ENCODE measurements around a stretch of chr12.

- PRO-cap: no peak
These were observed 16.5 kb downstream of the LRTM2 start for GRCh38 chr12:1836639-1837443.

- PRO-cap: no peak
These were observed 2.5 kb upstream of the CACNA2D4 start for GRCh38 chr12:1920816-1921440.

GRCh38 chr12:1970194-1970895, 33.9 kb downstream of the DCP1B start:
- PRO-cap: no peak

DNA sequence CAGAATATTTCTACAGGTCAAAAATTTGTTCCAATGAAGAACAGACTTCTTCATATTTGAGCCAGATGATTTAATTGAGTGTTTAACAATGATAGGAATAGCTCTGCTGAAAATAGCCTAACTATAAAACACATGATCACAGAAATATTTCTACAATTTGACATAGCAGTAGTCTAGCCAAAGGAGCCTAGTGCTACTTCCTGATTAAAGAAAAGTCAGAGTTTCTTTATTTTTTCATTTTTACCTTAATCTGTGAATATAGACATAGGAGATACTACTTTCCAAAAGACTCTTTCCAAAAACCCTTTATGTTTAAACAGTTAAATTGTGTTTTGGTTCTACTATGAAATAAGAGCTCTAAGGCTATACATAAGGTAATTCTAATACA, 29.4 kb downstream of the DCP1B start:
- PRO-cap: no peak

DNA sequence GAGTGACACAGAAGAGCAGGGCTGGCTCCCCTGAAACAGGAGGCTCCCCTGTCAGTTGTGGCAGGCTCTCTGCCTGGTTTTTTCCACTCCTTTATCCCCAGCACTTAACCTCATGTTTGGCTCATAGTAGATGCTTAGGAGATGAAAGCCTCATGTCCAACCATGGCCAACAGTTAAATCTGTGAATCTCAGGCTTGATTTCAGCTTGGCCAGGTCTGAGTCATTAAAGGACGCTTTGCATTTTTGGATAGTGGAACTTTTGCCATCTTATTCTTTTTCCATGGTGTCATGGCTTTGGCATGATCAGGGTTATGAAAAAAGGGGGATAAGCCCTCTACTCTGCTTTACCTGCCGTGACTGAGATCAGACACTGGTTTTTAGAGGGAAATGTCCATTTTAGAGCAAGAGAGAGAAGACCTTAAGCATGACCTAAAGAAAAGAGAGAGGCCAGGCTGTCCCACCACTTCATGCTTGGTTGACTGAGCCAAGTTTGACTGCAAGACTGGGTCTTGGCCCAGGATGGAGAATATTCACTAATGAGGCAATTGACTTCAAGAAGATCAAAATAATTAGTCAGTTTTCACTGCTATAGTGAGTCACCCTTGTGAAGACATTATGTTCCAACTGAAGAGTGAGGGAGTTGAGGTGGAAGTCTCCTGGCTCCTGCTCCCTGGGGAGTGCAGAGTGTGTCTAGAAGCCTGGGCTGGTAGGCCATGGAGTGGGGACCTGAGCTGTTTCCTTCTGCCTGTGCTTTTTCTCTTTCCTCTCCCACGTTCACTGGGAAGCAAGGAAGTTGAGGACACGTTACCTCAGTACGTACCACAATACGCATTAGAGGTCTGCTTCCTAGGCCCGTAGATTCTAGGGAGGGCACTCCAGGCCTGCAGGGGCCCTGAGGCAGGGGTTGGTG, 117.4 kb downstream of the CACNA1C start:
- PRO-cap: no peak

DNA sequence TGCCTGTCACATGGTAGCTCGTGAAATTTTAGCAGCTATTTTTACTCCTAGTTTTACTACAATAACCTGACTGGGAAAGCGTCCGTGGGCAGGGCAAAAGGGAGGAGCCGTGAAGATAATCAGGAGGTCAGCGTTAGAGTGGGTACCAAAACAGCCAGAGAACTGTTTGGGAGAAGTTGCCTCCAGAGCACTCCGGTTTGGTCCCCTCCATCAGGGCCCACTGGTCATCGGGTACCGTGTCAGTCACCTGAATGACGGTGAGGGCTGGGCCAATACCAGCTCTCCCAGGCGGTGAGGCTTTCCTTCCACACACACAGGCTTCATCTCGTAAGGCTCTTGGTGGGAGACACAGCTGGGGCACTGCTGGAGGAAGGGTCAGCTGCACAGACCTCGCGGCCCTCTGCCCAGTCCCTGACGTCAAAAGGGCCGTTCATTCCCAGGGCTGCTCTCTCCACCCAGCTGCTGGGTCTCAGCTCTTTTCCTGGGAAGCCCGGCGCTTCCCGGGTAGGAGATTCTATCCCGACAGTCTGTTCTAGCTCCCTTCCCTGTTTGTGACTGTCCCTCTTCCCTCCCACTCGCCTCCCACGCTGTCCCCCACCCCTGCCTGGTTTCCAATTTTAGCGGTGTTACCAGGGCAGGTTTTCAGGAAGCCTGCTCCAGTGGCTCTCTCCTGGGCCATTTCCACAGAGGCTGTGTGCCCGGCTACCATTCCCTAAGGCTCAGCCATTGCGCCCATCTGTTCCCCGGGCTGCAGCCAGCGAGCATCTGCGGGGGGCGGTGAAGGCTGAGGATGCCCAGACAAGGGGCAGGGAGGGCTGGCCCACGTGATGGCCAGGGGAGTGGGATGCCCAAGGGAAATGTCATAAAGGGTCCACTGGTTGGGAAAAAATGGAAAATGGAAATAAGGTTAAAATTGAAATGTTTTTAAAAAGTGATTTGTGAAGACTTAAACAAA, 186.5 kb downstream of the CACNA1C start:
- PRO-cap: no peak

DNA sequence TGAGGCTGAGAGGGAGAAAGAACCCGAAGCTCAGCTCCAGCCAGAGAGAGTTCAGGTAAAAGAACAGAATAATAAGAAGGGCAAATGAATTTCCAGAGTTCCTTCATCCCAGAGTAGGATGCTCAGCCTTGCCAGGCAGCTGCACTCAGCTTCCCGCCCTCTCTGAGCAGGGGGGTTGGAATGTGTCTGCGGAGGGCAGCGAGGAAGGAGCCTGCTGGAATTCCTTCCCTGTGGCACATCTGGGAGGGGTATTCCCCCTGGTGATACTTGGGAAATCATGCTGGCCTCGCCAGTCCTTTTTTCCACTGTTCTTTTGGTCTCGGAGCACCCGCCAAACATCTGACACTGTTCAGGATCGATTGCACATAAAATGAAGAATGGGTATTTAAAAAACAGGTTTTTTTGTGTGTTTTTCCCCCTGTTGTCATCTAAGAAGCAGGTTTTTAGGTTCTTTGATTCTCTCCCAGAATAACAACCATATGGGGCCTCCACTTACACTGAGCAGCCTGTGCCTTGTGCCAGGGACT, 214.9 kb downstream of the CACNA1C start:
- PRO-cap: no peak

- PRO-cap: no peak
These were observed 173.3 kb upstream of the FKBP4 start for GRCh38 chr12:2621493-2621811.

GRCh38 chr12:2640473-2641220, 154.1 kb upstream of the FKBP4 start:
- PRO-cap: no peak

- PRO-cap: no peak
These were observed 908 bp upstream of the FKBP4 start for GRCh38 chr12:2793723-2794401.

GRCh38 chr12:2841077-2841402, 6.2 kb upstream of the NRIP2 start:
- PRO-cap: no peak

GRCh38 chr12:2842794-2843439, 8.1 kb upstream of the NRIP2 start:
- PRO-cap: unidirectional peak, minus-strand start at chr12:2843084

- PRO-cap: no peak
These were observed 1.5 kb upstream of the TEX52 start for GRCh38 chr12:2858301-2858866.

- PRO-cap: no peak
These were observed 18.5 kb downstream of the TEAD4 start for GRCh38 chr12:2977601-2978167.

- PRO-cap: unidirectional peak, minus-strand start at chr12:3097139
These were observed 20.2 kb downstream of the TSPAN9 start for GRCh38 chr12:3096899-3098344.

DNA sequence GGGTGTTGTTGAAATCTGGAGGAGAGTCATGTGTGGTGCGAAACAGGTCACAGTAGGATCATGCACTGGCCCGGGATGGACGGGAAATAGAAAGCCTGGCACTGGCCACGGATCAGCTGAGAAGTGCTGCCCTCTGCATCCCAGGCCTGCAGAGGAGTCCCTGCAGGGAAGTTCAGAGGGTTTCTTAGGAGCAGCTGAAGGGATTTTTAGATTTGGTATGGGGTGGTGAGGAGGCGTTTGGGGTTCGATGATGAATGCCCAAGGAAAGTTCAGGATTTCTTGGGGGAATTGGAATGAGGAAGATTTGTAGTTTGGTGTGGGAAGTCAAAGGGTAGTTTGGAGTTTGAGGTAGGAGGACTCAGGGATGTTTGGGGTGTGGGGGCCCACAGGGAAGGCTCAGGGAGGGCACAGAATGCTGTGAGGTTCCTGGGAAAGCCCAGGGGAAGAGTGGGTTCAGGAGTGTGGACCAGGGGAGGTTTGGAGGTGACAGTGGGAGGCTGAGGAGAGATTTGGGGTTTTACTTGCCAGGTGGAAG, 63.3 kb downstream of the TSPAN9 start:
- PRO-cap: no peak

- PRO-cap: no peak
These were observed 148.3 kb downstream of the TSPAN9 start for GRCh38 chr12:3225153-3226117.

DNA sequence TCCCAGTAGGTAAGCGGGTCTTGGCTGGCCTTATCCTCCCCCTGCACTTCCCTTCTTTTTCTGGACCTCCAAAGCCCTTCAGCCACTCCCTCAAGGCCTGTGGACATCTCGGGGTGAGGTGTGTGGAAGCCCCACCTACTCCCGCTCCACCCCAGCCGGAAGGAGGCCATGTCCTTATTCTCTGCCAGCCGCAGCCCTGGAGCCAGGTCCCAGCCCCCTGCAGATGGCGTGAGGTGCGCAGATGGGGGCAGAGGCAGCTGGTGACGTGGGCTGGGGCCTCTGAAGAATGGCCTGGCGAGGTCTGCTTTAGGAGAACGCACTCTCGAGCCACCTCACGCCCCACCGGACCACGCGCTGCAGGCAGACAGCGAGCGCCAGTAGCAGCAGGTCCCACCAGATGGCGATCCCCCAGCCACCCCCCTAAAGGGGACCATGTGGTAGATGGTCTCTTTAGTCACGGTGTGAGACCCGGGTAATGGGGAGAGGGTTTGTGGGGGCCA, 167.1 kb downstream of the TSPAN9 start:
- PRO-cap: no peak

GRCh38 chr12:3492907-3494363, 2.4 kb downstream of the PRMT8 start:
- PRO-cap: no peak

- PRO-cap: no peak
These were observed 43.1 kb downstream of the PRMT8 start for GRCh38 chr12:3534070-3534612.

Data from paraaortic lymph node (tissue), 1 donor.